ENCODE results near the genes FCRL4, CD1B, OR6Y1 and OR6N1.

GRCh38 chr1:156913211-156914094 lies 7.0 kb upstream of the LRRC71 start:
- PRO-cap: no peak

- PRO-cap: no peak
These were observed 7.1 kb downstream of the LRRC71 start for GRCh38 chr1:156927355-156928154.

- PRO-cap: no peak
These were observed 56.2 kb downstream of the LRRC71 start for GRCh38 chr1:156976258-156977326.

DNA sequence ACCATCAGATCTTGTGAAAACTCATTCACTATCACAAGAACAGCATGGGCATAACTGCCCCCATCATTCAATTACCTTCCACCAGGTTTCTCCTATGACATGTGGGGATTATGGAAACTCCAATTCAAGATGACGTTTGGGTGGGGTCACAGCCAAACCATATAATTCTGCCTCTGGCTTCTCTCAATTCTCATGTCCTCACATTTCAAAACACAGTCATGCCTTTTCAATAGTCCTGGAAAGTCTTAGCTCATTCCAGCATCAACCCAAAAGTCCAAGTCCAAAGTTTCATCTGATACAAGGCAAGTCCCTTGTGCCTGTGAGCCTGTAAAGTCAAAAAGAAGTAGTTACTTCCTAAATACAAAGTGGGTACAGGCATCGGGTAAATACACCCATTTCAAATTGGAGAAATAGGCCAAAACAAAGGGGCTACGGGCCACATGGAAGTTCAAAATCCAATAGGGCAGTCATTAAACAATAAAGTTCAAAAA lies 113.0 kb downstream of the FCRL5 start:
- PRO-cap: no peak

DNA sequence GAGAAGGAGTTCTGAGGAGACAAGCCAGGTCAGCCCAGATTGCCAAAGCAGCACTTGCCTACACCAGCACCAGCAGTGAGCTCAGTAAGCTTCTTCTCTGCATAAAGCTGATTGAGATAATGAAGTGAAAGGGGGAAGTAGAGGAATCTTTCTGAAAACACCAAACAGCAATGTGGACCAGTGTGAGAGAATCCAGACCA lies at the start of gene FCRL4:
TSS of gene FCRL4 (minus strand) at position 121 of the 200 bp plus-strand sequence.
- PRO-cap: no peak

DNA sequence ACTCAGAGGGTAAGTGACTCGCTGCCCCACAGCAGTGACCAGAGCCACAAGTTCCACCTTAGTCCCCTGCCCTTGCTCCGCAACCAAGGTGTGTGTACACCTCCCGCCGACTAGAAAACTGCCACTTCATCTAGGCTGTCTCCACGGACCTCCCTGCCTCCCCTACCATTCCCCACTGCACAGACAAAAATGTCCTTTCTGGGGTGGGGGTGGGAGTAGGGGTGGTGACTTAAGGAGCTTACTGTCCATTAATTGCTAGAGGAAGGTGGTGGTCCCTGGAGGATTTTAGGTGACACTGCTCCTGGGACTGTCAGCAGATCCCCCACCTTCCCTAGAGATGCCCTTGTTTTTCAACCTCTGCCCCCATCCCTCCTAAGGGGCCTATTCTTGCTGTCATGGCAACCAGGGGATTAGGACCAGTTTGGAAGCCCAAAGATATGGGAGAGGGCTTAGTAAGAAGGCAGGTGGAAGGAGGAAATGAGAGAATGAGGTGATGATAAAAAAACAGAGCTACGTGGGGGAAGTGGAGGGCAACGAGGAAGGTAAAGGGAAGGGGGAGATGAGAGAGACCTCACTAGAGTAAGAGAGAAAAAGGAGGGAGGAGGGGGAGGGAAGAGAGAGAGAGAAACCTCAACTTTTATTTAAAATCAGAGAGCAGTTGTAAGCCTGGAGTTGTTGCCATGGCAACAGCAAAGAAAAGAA lies 20.3 kb downstream of the KIRREL1 start:
- PRO-cap: no peak

DNA sequence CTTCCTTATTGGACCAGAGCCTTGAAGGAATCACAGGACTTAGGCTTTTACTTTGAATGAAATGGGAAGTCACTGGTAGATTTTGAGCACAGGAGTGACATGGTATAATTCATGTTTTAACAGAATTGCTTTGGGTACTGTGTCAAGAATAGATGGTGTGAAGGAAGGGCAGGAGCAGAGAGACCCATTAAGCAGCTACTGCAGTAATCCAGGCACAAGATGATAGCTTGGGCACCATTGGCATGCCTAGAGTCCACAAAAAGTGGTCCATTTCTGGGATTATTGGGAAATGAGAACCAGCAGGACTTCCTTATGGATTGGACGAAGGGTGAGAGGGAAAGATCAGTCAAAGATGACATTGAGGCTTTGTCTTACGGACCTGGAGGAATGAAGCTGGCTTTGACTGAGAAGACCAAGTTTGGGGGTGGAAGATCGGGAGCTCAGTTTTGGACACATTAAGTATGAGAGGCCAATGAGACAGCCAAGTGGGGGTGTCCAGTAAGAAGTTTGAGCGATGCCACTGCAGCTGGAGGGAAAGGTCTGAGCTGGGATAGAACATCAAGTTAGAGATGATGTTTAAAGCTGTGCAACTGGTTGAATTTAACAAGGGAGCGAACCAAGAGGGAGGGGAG lies 52.6 kb downstream of the KIRREL1 start:
- PRO-cap: no peak

GRCh38 chr1:158049107-158049762 lies 55.8 kb downstream of the KIRREL1 start:
- PRO-cap: no peak

DNA sequence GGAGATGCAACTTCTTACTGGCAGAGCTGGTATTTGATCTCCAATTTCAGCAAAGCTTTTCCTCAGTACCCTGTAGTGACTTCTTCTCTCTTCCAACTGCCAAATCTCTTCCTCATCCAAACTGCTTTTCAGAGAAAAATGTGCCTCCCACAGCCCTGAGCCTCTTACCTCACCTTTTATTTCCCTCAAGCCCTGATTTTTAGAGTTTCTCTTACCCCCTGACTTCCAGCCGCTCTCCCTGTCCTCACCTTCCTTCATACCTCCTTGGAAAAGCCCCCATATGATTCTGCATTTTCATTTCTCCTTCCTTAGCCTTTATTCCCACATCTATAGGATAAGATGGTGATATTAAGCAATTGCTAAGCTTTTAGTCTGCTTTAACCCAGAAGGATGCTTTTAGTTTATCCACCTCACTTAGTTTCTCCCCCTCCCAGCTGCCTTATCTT lies at the start of gene CD1B:
TSS of gene CD1B (minus strand) at position 101 of the 446 bp plus-strand sequence.
- PRO-cap: no peak

DNA sequence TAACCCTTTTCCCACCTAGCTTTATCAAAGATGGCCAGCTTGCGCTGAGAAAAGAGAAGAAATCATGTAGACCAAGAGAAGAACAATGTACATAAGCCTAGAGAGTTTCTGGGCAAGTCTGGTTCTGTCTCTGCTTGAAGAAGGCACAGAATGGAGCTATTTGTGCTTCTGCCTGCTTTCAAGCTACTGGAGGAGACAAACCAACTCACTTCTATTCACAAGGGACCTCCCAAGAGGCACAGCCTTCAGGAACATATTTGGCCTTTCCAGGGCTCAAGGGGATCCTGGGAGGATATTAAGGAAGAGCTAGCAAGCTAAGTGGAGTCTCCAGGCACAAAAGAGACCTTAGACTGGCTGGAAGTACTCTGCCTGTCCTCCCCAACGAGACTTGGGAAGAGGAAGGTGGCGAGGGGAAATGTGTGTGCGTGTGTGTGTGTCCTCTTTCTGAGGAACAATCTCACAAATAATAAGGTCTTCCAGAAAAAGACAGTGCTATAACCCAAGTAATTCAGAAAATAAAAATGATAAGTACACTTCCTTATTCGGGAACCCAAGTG lies at the start of gene OR6Y1:
TSS of gene OR6Y1 (minus strand) at position 124 of the 557 bp plus-strand sequence.
- PRO-cap: no peak

DNA sequence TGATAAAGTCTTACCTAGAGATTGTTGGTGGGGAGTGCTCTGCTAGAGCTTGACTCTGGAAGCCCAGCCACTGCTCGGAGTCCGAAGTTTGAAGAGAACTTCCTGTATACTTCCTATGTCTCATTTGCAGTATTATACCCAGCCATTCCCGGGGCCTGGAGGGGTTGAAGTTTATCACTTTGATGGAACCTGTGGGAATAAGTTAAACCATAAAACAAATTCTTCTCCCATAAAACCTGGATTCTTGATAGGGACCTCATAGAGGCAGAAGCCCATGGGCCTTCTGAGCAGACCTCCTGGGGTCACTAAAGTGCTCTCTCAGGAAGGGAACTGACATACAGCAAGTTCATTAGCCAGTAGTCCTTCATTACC lies at the start of gene OR6N1:
TSS of gene OR6N1 (minus strand) at position 189 of the 372 bp plus-strand sequence.
- PRO-cap: no peak

- PRO-cap: bidirectional peak, plus-strand start at chr1:158930715, minus-strand start at chr1:158930548
These were observed 855 bp upstream of the PYHIN1 start for GRCh38 chr1:158930309-158931084.

GRCh38 chr1:159076634-159076712 lies 93 bp downstream of the AIM2 start:
- PRO-cap: no peak

DNA sequence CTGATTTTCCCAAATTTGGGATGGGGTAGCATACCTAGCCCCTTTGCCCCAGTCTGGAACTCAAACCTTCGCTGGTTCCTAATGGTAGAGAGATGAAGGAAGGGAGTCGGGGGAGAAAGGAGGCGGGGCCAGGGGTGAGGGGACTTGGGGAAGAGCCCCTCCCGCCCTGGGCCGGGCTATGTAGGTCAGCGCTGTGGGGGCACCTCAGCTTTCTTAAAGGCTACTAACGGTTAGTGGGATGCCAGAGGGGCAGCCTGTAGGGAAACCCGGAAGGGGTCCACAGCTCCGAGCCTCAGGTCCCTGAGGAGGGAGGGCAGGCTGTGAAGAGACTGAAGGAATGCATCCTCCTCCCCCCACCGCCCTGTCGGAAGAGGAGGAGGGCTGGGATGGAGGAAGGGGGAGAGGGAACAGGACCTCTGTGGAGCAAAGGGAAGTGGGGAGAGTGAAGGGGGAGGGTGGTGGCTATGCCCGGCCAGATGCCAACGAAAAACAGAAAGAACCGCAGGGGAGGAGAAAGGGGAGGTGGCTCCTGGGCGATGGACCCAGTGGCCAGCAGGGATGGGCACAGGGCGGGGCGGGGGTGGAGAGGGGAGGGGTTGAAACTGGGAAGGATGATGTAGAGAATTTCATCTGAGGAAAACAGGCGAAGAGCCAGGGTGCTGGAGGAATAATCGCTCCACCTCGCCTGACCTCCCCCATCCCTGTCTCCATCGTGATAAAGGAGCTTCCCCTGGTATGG lies 1.4 kb downstream of the CADM3 start:
- PRO-cap: bidirectional peak, plus-strand start at position 642 of the sequence, minus-strand start at position 366 of the sequence

GRCh38 chr1:159711977-159713256 lies 2.0 kb downstream of the CRP start:
- PRO-cap: no peak

- PRO-cap: no peak
These were observed 1.1 kb downstream of the CRP start for GRCh38 chr1:159713257-159713752.

DNA sequence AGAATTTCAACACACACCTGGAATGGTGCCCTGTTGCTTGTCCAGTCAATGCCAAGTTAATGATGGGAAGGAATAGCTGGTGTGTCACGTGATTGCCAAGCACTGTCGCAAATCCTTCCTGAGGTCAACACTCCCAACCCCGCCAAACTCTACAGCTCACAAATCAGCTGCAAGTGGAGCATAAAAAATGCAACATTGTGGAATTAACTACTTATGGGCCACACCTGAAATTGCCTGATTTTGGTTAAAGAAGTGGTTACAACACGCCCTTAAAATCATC lies 28.5 kb upstream of the DUSP23 start:
- PRO-cap: no peak

DNA sequence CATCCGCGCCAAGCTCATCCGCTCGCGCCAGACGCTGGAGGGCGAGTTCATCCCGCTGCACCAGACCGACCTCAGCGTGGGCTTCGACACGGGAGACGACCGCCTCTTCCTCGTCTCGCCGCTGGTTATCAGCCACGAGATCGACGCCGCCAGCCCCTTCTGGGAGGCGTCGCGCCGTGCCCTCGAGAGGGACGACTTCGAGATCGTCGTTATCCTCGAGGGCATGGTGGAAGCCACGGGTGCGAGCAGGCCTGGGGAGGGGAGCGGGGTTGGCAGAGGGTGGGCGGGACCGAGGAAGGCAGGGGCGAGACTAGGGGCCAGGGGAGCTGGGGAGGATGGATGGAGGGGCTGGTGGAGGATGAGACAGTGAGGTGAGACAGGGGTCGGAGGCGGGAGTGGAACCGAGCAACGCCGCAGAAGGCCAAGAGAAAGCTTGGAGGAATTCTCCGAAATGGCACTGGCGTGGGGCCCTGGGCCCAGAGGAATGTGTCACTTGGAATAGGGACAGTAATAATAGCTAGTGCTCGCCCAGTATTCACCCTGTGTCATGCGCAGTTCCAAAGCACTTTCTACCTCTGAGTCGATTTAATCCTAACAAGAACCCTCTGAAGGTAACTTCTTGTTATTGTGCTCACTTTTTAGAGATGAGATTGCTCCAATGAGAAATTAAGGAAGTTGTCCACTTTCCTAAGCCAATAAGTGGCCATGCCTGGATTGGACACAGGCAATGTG lies 3.5 kb downstream of the KCNJ9 start:
- PRO-cap: no peak

GRCh38 chr1:160096504-160097182 lies 1.8 kb downstream of the IGSF8 start:
- PRO-cap: no peak

- PRO-cap: no peak
These were observed 22.4 kb downstream of the DCAF8 start for GRCh38 chr1:160239946-160240418.

Data from bronchial lymph node (tissue), 1 donor.